Type B pancreatic cell (in vitro differentiated cells): ENCODE measurements around a stretch of chr11.

GRCh38 chr11:75568586-75569232, 6.7 kb downstream of the SERPINH1 start:
- PRO-cap = no peak

DNA sequence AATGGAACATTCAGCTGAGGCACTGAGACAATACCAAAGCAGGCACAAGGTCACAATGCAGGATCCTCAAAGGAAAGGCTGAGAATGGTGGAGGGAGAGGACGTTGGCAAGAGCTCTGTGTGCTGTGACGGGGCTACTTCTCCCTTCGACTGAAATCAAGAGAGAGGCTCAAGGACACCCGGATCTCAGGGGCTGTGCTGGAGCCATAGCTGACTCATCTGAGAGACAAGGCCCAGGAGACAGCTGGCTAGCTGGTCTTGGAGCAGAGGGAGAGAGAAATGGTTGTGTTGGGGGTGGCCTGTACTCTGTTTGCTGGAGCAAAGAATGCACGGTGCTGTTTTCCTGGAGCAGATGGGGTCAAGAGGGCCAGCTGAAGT, 41.0 kb downstream of the MAP6 start:
- PRO-cap = no peak

DNA sequence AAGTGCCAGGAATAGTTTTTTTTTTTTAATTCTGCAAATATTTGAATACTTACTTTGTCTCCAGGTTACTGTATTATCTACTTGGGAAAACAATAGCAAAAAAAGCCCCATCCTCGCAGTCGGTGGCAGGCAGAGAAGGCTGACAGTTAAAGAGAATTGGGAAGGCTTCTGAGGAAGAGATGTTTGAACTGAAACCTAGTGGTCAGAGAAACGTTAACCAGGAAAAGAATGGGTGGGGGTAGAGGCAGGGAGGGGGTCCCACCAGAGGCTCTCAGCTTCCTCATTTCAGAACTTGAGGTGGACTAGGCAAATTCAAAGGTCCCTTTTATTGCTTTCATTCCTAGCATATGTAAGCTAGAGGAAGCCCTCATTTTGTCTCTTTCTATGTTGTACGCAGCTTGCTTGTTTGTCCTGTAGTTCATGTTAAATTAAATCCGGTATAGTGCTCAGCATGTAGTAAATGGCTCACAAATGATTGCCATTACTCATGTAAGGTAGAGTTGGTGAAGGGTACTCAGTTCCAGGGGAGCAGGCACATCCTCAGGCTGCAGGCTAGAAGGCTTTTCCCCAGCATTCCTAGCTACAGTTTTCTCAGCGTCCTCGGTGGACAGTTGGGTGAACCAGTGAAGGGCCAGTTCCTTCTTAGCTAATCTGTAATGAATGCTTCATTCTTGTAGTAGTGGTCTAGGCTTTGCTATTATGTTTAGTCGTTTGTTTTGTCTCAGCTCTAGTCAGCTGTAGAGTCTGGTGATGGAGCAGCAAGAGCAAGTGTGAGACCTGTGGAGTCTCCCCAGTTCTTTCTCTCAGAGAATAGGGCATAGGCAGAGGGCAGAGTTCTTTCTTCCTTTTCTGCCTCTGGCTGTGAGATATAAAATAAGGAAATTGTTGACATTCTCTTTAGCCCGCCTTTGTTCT, 58.6 kb downstream of the UVRAG start:
- PRO-cap = no peak

GRCh38 chr11:75925707-75926278, 110.8 kb downstream of the UVRAG start:
- PRO-cap = no peak

DNA sequence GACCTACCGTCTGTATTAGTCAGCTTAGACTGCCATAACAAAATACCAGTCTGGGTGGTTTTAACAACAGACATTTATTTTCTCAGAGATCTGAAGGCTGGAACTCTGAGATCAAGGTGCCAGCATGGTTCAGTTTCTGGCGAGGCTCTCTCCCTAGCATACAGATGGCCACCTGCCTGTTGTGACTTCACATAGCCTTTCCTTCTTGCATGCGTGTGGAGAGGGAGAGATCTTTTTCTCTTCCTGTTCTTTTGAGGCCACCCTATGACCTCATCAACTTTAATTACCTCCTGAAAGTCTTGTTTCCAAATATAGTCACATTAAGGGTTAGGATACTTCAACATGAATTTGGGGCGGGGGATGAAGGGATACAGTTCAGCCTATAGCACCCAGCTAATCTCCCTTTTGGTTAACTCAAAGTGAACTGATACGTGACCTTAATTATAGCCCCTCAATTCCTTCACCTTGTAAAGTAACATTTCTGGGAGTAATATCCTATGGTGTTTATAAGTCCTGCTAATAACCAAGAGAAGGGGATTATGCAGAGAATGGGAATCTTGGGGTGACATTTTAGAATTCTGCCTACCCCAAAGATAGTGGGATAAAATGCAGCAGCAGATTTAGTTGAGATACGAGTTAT, 131.9 kb downstream of the UVRAG start:
- PRO-cap = no peak

DNA sequence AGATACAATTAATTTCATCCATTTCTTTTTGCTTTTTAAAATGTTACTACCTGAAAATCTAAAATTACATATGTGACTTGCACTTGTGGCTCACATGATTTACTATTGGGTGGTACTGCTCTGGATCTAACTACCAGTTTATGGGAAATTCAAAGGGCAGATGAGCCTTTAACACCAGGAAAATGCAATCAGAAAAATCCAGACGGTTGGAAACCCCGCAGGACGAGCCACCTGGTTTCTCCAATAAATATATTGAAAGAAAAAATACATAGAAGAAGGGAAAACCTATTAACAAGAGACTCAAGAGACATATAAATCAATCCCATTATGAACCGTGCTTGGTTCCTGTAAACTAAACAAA, 55.2 kb downstream of the WNT11 start:
- PRO-cap = no peak

DNA sequence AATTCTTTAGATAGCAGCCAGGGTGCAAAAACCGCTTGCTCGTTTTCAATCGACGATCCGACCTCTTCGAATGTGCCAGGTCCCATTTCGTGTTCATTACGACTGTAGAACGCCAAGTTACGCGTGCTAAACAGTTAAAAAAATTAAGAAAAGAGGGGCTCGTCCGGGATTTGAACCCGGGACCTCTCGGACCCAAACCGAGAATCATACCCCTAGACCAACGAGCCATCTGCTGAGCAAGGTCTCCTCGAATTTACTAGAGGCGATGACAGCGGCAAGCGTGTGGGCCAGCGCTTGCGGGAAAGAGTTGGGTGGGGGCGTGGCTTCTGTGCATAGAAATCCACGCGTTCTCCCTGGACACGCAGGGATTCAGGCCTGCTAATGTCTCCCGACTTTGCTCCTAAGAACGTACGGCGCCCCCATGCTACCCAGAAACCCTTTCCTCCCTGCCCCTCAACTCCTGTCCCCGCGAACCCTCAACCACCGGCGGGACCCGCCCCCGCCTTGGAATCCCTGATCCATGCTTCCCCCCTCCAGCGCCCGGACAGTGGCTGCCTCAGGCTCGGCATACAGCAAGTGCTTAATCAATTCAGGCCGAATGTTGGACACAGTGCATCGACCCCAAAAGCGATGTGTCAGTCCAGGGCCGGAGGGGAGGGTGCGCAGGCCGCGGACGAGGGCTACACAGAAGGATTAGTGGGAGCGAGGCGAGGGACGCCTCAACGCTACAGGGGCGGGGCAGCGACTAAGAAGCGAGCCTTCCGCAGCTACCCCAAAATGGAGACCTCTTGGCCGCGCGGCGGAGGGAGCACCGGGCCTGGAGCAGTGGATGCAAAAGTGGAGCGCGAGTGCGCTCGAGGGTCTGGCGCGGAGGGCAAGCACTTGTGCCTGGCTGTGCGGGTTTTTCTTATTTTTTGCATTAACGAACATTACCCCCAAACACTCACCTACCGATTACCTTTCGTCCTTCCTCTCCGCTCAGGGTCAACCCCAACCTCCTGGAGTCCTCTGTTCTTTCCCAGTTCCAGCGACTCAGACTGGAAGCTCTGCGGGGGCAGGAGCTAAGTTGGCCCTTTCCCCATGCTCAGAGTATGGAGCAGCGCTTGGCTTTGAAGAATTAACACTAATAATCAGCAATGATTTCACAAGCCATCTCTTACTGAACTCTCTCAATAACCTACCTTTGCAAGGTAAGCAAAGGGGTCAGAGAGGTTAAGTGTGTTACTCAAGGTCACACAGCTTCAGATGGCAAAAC, 29.8 kb upstream of the WNT11 start:
- PRO-cap = unidirectional peak, minus-strand start at position 231 of the sequence

- PRO-cap = bidirectional peak, plus-strand start at chr11:76445881, minus-strand start at chr11:76445775
Measured at GRCh38 chr11:76445321-76446154, 720 bp downstream of the EMSY start.

DNA sequence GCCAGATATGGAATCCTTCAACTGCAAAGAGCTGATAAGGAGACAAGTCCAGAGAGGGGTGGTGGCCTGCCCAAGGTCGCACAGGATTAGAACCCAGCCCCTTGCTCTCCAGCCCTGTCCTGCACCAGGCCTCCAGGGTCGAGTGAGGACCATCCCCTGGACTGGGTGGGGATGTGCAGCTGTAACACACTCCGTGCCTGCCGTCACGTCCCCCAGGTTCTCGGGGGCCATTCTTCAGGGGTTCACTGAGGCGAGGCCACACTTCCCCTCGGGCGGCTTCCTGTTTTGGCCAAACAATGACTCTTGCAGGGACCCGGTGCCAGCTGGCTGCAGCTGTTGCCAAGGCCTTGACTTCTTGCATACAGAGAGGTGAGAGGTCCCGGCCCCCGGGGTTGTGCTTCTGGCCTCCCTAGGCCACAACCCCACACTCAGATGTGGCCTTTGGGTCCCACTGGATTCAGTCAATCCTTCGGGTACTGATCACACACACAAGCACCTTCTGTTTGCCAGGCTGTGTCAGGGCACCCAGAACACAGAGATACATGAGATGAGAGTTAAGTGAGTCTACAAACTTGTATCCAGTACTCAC, 33.0 kb downstream of the LRRC32 start:
- PRO-cap = no peak

DNA sequence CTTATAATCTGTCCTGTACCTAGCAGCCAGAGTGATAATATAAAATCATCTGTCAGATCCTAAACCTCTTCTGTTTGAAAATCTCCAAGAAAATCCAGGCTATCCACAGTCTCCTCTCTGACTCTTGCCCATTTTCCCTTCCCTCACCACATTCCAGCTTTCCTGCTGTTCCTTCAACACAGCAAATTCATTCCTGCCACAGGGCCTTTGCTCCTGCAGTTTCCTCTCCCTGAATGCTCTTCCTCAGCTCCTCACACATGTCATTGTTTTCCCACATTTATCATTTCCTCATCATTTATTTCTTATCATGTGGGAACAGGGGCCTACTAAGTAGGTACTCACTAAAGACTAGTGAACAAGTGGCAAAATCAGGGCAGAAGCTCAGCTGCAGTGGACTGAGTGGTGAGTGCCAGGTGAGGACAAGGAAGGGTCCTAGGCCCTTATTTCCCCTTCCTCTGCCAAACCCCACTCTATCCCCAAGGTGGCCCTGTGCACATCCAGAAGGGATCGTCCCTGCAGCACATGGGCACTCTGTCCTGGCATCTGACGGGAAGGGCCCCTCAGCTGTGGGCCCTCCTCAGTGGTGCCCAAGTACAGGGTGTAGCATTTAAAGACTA, 2.1 kb downstream of the LRRC32 start:
- PRO-cap = no peak

DNA sequence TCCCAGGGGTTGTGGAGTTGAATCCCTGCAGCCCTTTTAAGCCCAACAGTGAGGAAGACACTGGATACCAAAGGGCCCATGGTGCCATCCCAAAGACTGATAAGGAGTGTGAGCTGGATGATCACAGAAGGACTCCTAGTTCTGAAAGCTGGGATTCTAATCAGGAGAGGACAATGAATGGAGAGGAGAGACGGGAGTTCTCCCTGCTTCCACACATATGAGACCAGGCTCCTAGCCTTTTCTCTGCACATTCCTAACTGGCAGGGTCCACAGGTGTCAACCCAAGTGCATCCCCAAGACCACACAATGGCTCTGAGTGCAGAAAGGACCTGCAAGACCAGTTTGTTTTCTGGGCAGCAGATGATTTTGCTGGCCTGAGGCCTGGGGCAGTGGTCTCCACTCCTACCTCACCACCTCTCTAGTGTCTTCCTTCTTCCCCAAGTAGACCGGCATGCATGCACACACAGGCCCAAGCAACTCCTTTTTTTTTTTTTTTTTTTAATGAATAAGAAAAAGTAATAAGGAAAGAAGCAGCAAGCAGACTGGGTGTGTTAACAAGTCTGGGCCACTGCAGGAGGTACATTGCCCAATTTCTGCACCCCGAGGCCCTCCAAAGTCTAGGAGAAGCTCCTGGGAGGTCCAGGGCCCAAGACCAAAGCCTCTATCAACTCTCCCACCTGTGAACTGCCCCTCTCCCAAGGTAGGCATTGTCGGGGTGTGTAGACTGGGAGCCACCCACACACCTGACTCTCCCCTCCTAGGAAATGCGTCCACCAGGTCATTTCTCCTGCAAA, 1.2 kb upstream of the TSKU start:
- PRO-cap = no peak

DNA sequence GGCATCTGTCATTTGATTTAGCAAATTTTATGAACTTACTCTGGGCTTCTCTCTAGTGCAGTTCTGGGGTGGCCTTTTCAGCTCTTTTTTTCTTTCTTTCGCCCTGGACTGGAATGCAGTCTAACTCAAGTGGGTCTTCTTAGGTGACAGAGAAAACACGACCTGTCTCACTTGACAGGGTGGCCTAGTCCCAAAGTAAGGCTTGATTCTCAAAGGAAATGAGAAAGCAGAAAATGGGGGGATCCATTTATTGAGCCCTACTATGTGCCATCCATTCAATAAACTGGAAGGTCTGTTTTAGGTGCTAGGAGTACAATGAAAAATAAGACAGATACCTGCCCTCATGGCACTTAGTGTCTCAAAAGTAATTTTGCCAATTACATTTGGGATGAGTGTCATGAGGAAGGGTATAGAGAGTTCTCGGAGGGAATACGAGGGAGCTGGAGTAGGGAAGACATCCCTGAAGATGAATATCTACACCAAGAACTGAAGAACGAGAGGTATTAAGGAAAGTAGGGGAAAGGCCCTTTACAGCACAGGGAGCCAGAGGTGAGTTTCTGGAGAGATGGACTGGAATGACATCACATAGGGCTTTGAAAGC, 6.4 kb upstream of the B3GNT6 start:
- PRO-cap = unidirectional peak, plus-strand start at position 423 of the sequence

GRCh38 chr11:77071940-77072751, 5.4 kb downstream of the CAPN5 start:
- PRO-cap = no peak

- PRO-cap = no peak
Measured at GRCh38 chr11:77122385-77122722, 5.7 kb upstream of the MYO7A start.

GRCh38 chr11:77472221-77472704, 1.6 kb downstream of the PAK1 start:
- PRO-cap = no peak

DNA sequence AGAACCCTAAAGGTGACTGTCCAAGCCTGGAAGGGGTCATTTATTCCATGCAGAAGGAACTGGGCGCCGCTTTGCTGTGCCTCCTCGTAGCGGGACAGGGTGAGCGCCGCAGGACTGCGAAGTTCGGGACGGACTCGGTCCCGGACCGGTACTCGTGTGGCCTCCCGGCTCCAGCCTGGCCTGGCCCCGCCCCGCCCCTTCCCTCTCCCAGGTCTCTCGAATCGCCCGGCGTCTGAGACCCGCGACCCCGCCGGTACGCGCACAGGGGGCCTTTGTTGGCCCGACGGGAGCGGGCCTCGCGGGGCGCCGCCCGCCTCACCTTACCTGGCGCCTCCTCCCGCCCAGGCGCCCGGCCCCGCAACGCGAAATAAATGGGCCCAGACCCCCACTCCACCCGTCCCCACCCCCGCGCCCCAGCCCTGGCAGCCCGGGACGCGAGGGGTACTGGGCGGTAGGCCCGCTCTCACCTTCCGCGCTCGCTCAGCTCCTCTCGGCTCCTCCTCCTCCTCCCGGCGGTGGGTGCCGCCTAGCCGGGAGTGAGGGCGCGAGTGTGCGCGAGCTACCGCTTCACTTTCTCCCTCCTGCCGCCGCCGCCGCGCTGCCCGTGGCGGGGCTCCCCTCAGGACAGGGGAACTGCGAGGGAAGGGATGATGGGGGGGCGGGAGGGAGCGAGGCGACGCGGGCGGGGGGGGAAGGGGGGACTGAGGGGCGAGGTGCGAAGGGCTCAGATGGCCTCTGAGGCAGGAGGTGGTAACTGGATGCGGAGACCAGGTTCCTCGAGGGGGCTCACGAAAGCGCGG, 609 bp downstream of the PAK1 start:
- PRO-cap = bidirectional peak, plus-strand start at position 264 of the sequence, minus-strand start at position 177 of the sequence; bidirectional peak, plus-strand start at position 425 of the sequence, minus-strand start at position 362 of the sequence; bidirectional peak, plus-strand start at position 570 of the sequence, minus-strand start at position 528 of the sequence

- PRO-cap = no peak
Measured at GRCh38 chr11:77588772-77589310, 912 bp upstream of the AQP11 start.

- PRO-cap = no peak
Measured at GRCh38 chr11:77698374-77698807, 60.8 kb upstream of the CLNS1A start.

DNA sequence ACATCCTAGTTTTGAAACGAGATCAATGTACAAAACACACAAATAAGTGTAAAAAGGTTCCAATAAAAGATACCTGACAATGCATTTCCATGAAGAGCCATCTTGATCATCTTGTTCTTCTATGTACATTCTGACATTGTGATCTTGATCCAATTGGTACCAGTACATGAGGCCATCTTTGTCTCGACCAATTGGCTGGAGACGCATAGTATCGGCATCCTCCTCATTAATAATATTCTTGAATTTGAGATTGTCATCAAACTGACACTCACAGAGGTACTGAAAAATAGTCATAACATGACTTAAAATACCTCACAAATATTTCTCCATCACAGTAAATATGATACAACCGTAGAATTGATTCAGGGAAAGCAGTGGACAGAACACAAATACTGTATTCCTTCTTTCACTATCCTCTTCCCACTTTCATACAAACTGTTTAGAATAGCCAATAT, 79.8 kb downstream of the RSF1 start:
- PRO-cap = no peak

GRCh38 chr11:78138720-78139243, 644 bp downstream of the ALG8 start:
- PRO-cap = bidirectional peak, plus-strand start at chr11:78139197, minus-strand start at chr11:78139155